ENCODE measurements around a stretch of chr6.

GRCh38 chr6:7139013-7139615 is 31.4 kb downstream of the RREB1 start:
- PRO-cap: no peak

DNA sequence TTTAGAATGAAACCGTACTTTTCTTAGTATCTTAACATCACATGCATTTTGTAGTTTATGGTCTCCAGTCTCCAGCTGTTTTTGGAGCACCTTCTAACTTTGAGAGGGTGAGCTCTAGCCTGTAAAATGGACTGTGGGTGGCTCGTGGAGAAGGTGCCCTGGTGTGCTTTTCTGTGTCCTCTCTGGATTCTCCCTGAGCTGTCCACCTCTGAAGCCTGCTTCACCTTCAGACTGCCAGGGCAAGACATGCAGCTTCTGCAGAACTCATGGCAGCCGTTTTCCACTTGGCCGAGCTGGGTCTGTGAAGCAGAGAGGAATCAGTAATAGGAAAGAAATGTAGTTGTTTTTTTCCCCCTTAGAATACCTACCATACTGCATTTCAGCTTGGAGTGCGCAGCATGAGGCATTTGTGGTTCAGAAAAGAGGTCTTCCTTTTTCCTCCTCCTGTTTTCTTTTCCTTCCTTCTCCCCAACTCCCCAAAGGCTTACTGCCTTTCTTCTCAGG is 39.2 kb downstream of the RREB1 start:
- PRO-cap: no peak

DNA sequence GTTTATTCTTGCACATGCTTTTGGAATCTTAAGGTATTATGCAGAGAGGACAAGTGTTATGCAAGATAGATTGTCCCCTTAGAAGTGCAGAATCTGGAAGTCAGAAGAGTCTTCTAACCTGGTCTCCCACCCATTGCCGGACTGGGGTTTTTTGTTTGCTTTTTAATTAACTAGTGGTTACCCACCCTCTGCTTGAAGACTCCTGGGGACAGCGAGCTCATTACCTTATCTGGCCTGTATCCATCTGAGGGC is 60.5 kb downstream of the RREB1 start:
- PRO-cap: no peak

GRCh38 chr6:7260437-7261603 is 52.2 kb downstream of the SSR1 start:
- PRO-cap: bidirectional peak, plus-strand start at chr6:7261476, minus-strand start at chr6:7261393

GRCh38 chr6:7328115-7328655 is 15.2 kb upstream of the SSR1 start:
- PRO-cap: no peak

DNA sequence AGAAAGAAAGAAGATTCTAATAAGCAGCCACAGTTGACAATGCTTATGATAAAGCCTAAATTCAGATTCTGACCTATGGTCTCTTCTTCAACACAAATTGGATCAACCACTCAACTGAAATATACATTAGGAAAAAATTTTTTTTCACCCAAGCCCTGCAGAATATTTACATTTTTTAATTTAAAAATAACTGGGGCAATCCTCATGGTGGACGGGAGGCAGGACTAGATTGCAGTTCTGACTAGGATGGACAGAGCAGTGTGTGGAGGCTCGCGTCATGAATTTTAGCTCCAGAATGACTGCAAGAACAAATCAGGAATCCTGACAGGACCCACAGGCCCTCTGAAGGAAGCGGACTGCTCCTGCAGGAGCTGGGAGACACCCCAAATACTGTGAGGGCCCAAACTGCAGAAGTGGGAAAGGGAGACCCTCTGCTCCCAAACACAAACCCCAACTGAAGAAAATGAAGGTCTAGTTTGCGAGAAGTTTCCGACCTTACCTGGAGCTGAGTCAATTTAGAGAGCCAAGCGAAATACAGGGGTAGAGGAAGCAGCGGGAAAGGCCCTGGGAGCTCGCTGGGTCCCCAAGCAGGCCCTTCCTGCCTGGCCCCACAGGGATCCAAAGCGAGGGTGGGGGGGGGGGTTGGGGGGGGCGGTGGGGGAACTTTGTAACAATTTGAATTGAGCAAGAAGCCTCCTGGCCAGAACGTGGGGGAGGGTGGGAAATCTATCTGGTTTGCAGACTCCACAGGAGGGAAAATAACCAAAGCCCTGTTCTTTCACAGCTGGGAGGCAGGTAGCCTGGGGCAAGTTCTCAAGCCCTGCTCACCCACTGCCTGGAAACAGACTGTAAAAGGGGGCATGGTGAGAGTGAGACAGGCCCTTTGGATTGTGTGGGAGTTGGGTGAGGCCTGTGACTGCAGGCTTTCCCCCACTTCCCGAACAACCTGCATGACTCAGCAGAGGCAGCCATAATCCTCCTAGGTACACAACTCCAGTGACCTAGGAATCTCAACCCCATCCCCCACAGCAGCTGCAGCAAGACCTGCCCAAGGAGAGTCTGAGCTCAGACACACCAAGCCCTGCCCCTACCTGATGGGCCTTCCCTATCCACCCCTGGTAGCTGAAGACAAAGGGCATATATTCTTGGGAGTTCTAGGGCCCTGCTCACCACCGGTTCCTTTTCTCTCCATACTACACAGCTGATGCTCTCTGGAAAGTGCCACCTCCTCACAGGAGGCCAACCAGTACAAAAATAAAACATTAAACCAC is 34.3 kb upstream of the SSR1 start:
- PRO-cap: no peak

- PRO-cap: no peak
Observed at GRCh38 chr6:7468374-7469201, 72.9 kb upstream of the DSP start.

DNA sequence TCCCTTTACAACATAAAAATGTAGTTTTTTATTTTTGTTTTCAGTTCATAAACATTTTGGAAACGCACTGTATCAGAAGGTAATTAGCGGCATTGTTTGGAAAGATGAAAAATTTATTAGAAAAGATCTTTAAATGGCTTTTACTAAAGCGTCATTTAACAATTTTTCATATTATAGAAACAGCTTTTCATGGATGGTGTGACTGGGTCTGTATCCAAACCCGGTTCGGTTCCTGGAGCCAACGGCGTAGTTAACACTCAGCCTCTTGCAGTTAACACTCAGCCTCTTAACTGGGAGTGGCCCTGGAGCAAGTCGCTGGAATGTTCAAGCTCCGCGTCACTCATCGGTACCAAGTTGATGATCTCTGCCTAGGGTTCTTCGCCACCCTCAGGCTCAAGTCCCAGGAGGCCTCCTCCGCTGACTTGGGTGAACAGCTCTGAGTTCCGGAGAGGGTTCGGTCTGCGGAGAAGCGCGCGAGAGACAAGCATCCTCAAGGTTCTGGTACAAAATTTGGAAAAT is 1.1 kb upstream of the DSP start:
- PRO-cap: no peak

DNA sequence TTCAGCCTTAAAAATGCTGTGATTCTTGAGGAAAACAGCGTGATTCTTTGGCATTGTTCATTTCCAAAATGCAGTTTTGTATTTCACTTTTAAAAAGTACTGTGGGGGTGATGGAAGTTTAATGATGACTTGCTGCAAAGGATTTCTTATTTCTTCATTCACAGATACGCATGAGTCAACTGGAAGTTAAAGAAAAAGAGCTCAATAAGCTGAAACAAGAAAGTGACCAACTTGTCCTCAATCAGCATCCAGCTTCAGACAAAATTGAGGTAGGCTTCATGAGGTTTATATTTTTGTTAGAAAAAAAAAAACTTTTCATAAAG is 23.8 kb upstream of the SNRNP48 start:
- PRO-cap: no peak

DNA sequence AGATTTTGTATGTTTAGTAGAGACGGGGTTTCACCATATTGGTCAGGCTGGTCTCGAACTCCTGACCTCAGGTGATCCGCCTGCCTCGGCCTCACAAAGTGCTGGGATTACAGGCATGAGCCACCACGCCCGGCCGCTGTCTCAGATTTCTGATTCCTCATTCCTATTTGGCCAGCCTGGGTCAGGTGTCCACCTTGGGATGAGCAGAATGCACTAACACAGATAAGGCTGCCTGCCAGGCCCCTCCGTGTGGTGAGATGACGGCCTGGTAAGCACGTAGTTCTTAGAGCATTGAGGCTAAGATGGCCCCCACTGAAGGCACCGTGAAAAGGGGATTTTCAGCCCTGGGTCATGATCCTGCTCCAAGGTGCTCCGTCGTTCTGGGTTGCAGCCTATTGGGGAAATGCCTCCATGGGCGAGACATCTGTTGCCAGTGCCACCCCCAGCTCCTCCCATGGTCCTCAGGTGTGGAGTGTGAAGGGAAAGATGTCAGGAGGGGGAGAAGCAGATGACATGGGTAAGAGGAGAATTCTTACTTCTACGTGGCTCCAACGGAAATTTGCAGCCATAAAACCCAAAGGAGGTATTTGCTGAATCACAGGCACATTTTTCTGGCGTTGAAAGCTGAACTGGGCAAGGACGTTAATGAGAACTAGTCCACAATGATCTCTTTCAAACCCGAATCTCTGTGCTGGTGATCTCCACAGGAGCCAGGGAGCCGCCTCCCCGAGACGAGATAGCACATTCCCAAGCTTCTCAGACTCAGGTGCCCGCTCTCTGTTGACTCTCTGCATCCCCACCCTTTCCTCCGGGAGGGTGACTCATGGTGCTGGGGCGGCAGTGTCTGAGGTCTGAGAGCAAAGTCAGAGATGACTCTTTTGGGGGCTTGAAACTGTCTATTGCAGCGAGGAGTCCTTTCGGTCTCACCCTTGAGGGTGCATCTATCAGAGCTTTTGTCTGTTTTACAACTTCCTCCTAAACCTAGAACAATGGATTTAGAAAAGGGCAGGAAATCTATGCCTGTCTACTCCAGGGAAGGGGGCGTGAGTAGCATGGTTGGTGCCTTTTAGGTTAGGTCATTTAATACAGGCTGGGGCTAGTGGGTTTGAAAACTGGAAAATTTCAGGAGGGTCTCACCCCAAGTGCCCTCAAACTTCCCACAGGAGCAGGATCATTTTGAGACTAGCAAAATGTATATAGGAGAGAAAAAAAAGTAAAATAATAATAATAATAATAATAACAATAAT is 33.9 kb upstream of the BMP6 start:
- PRO-cap: no peak

- PRO-cap: no peak
Observed at GRCh38 chr6:8645104-8645693, 209.9 kb upstream of the SLC35B3 start.

GRCh38 chr6:8651950-8652352 is 216.6 kb upstream of the SLC35B3 start:
- PRO-cap: no peak

- PRO-cap: no peak
Observed at GRCh38 chr6:8655211-8656082, 220.1 kb upstream of the SLC35B3 start.

GRCh38 chr6:8906681-8907264 is 471.4 kb upstream of the SLC35B3 start:
- PRO-cap: no peak

- PRO-cap: no peak
Observed at GRCh38 chr6:9252573-9252917, 817.2 kb upstream of the SLC35B3 start.

- PRO-cap: no peak
Observed at GRCh38 chr6:9398712-9399478, 963.5 kb upstream of the SLC35B3 start.

DNA sequence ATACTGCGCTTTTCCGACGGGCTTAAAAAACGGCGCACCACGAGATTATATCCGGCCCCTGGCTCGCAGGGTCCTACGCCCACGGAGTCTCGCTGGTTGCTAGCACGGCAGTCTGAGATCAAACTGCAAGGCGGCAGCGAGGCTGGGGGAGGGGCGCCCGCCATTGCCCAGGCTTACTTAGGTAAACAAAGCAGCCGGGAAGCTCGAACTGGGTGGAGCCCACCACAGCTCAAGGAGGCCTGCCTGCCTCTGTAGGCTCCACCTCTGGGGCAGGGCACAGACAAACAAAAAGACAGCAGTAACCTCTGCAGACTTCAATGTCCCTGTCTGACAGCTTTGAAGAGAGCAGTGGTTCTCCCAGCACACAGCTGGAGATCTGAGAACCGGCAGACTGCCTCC is 603.8 kb downstream of the TFAP2A start:
- PRO-cap: no peak

- PRO-cap: no peak
Observed at GRCh38 chr6:10141199-10141466, 273.7 kb downstream of the TFAP2A start.

DNA sequence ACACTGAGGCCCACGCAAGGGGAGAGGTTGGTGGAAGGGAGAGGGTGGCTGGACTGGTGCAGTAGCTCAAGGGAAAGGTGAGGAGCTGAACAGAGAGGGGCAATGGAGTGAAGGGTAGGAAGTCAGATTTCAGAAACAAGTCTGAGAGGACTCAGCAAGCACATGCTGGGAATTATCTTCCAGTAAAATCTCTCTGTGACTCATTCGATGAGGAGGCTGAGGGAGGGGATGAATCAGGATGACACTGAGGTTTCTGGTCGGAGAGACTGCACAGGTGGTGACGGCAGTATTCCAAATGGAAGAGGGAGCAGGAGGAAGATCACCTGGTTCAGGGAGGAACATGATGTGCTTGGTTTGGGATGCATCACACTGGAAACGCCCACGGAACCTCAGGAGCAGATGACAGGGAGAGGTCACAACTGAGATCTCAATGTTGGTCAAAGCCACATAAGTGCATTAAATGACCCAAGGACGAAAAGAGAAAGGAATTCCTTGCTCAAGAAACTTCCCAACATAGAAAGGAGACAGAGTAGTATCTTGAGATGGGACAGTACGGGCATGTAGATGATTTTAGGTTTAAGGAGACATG is 67.1 kb downstream of the TFAP2A start:
- PRO-cap: no peak

GRCh38 chr6:10481827-10482079 is 39.4 kb upstream of the GCNT2 start:
- PRO-cap: no peak